Natural killer cell (primary cell): ENCODE measurements around a stretch of chr14.

DNA sequence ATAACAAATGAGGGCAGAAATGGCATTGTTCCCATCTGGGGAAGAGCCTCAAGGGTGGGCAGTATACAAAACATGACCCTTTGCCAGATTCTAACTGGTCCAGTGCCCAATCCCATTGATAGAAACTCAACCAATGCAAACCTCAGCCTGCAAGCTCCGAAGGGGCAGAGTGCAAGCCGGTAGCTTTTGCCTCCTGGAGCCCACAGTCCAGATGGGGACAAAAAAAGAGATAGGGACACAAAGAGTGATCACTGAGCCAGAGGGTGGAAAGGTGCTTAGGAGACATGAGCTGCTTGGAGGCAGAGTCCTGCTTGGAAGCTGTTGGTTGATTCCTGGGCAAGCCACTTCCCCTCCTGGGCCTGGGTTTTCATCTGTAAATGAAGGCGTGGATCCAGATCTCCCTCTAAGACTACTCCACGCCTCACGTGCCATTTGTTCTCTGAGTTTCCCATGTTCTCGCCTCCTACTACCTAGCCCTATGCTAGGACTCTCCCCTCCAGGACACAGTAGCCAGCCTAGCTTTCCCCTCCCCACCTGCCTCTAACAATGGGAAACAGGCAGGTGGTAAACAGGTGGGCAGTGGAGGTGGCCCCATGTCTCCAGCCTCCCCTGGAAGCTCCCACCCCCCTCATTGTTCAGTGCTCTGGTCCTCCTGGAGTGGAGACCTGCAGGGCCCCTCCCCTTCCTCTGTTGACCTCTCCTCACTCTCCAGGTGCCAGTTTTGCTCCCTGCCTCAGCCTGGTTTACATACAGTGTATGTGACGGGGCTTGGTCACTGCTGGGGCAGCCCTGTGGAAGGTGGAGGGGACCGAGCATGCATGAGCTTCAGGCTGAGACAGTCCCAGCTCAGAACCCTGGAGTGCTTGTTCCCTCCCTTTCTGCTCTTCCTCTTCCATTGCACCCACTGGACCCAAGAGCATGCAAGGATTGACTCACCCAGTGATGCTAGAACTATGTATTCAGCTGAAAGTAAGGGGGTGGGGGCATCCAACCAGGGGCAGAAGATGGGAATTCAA, 3.8 kb downstream of the SERPINA3 start:
- PRO-cap: no peak

DNA sequence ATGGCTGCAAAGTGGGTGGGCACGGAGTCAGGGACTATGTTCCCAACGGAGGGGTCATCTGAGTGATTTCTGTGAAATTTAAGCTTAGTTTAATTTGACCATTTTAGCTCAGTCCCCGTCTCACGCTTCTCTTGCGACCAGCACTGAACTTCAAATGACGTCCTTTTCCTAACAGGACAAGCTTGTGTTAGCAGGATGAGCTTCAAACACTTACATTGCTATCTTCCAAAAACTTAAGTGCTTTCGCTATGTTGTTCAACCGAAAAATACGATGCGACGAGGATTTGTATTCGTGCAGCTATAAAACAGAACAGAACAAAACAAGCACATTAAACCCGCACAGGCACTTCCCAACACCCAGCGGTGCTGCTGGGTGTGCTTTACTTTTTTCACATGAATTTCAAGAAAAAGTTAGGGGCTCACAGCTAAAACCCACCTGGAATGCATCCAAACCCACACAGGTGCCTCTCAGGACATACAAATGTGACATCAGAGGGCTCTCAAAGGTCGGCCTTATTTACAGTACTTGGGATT, 64.2 kb upstream of the DICER1 start:
- PRO-cap: no peak

DNA sequence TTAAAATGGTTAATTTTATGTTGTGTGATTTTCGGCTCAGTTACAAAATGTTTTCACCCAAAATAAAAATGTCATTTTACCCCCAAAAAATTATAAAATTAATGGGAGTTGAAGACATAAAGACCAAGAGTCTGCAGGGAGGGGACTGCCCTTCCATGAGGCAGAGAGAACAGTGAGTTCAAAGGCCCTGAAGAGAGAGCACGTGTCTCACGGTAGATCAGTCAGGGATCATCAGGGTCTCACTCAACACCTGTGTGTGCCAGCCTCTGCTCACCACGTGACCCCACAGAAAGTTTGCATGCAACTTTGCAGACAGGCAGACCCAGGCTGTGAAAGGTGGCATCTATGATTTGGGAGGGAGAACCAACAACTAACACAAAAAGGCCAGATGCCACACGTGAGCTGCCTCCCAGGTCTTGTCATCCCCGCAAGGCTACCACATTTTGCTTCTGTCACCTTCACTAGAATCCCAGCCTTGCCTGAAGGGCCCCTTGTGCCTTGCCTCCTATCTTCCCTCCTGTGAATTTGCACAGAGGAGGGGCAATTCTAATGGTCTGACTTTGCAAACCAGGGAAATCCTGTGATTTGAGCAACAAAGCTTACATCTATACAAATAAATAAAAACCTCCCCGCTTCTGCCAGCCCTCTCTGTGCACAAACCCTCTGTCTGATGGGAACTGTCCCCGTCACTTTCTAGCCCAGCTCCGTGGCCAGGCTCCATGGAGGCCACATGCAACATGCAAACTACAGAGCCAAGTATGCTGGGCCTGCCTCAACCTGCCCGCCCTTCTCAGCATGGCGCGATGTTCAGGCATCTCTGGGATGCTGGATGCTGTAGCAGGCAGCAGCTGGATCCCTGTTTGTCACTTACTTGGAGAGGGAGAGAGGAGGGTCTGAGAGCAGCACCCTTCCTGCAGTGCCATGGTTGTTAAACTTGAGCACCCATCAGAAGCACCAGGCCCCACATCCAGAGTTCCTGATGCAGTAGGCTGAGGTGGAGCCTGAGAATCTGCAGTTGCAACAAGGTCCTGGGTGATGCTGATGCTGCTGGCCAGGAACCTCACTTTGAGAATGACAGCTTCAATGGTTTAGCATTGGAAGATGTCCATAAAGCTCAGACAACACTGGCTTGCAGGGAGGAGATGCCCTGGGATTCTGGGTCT, 32.7 kb downstream of the CLMN start:
- PRO-cap: no peak

DNA sequence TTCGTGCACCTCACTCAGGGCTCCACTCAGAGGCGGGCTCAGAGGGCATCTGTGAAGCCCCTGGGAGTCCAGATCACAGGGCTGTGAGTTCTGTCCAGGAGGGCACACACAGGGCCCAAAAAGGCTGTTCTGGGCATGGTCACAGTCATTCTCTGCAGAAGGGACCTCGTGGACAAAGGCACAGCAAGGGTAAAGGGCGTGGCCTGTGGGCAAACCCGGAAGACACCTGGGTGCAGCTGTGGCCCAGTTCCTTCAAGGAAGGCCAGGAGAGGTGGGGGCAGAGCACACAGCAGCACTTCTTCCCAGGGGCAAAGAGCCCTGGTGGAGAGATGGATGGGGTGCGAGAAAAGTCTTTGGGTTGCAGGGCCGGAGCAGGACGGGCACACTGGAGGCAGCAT, 9.1 kb downstream of the CLMN start:
- PRO-cap: no peak

GRCh38 chr14:95315456-95316063, 4.1 kb downstream of the CLMN start:
- PRO-cap: no peak

DNA sequence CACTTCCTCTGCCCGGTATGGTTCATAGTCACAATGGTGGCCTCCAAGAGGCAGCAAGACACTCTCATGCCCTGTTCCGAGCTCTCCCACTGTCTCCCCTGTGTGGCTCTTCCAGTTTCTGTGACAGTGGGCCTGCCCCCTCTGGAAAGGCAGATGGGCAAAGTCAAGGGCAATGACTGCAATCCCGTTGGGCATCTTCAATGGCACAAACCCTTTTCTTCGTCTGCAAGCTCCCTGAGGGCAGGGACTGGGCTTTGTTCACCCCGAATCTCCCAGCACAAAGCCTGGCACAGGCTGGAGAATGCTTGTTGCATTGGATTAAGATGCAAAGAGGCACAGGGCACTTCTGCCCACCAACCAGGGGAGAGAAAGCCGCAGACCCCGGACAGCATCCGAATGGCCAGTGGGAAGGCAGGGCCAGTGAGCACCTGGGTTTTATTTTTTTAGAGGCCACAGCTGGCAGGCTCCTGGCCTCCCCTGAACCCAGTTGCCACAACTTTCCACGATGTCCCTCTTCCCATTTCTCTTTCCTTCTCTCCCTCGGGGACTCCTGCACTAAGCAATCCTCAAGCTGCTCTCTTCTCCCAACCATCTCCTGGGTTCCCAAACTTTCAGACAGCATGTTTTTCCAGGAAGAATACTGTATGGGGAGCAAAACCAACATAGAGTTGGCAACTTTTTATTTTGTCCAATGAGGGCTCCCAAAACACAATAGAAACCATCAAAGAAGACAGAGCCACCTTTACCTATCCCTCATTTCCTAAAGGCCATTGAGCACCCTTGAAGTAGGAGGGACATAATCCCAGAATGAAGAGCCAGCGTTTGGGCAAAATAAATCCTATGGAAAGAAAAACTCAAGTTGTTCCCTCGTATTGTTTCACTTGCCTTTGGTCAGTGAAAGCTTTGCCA, 92.7 kb upstream of the CLMN start:
- PRO-cap: no peak

DNA sequence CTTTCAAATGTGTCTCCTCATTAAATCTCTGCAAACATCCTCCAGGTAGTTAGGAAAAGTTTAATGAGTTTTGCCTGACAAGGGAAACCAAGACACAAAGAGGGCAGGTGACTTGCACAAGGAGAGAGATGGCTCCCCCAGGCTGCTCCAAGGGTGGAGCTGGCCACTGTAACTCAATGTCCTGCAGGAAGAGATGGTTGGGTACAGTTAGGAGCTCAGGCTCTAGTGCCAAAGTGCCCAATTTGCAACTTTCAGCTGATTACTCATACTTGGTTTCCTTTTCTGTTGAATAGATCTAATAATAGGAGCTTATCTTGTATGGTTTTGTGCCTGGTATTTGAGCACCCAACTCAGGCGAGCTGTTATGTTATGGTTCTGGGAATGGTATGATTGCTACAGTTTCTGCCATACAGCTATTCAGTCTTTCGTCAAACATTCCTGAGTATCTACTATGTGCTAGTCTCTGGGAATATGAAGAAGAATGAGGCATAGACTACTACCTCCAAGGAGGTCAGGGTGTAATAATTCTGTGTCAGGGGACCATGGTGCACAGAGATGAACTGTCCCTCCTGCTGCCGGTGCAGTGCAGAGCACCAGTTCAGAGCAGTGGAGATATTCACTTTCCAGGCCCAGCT, 1.9 kb upstream of the SYNE3 start:
- PRO-cap: no peak

GRCh38 chr14:95948419-95949109, 90.6 kb upstream of the C14orf132 start:
- PRO-cap: no peak

- PRO-cap: no peak
These were observed 9.0 kb upstream of the C14orf132 start for GRCh38 chr14:96030068-96030714.

DNA sequence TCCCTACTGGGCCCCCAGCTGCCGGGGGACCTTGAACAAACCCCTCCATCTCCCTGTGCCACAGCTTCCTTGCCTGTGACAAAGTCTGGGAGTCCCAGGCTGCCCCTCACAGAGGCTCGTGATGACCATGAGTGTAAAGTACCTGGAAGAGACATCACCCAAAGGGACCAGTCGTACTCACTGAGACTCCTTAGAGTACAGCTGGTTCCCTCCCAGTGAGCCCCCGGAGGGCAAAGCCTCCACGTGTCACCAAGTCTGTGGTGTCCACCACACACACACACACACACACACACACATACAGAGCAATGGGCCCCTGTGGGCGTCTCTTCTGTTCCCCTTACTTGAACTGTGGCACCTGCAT, 870 bp upstream of the C14orf132 start:
- PRO-cap: no peak

DNA sequence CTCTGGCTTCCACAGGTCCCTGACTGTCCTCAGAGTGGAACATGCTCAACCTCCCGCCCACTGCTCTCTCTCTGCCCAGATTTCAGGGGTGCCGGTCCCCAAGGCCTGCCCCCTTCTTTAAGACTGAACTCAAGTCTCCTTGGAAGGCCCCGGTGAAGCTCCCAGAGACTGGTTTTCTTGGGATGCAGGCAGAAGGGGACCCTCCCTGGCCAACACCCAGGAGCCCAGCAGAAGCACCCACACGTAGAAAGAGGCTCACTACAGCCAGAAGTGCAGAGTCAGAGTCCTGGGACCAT, 50.4 kb downstream of the C14orf132 start:
- PRO-cap: no peak

GRCh38 chr14:96195621-96196136, 9.0 kb upstream of the BDKRB2 start:
- PRO-cap: no peak

- PRO-cap: no peak
These were observed 6.7 kb upstream of the BDKRB2 start for GRCh38 chr14:96197895-96198399.

DNA sequence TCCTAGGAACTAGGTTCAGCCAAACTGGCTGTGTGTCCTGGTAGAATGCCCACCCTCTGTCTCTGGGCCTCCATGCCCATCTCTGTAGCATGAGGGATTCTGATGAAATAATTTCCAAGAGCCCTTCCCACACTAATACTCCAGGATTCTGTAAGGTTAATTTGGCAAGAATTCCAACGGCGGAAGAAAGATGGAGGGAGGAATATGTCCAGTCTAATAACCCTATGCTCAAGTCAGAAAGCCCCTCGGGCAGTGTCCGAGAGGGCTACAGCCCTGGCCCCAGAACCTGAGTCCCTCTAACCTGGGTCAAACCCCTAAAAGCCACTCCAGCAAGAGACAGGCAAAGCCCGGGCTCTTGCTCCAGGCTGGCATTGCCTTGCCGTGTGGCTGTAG, 22.1 kb downstream of the BDKRB2 start:
- PRO-cap: no peak

DNA sequence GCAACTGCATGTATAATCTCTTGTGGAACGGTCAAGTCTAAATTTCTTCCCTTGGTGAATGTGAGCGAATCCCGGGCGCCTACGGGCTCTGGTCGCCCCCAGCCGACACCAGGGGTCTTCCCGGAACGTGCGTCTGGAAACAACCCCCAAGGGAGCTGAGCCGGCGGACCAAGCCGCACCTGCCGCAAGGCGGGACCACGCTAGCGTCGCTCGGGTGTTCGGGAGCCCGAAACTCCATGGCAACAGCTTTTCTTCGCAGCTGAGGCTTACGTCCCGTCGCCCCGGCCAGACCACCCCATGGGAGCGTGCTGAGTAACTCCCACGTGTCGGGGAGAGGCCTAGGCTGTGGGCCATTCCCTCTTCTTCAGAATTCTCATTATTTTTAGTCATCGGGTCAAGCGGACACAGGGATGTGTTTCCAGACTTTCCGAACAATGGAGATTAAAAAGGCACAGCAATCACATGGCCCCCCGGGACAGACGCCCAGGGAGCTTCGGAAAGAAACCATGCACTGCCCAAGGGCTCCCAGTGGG, 708 bp upstream of the AK7 start:
- PRO-cap: no peak

GRCh38 chr14:96501129-96501541, 1.0 kb upstream of the PAPOLA start:
- PRO-cap: no peak

GRCh38 chr14:96501542-96501998, 612 bp upstream of the PAPOLA start:
- PRO-cap: bidirectional peak, plus-strand start at chr14:96501895, minus-strand start at chr14:96501951

- PRO-cap: no peak
These were observed 25.1 kb downstream of the PAPOLA start for GRCh38 chr14:96527255-96527704.

- PRO-cap: no peak
These were observed 133.7 kb upstream of the VRK1 start for GRCh38 chr14:96663557-96663847.

DNA sequence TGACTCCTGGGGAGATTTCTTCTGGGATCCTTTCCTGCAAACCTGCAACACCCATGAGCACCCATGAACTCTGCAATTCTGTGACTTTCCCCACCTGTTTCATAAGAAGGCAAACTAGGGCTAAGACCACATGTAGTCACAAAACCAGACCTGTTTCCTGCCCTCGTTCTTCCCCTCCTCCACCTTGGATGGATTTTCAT, 1084.7 kb downstream of the BCL11B start:
- PRO-cap: no peak